Mesenteric fat pad (tissue), 1 donor: ENCODE data around the genes SMPD2 and WASF1.

GRCh38 chr6:109440275-109441214, at the start of gene SMPD2:
Gene SMPD2 (plus strand): TSS chr6:109440724.
- PRO-cap: bidirectional peak, plus-strand start at chr6:109440736, minus-strand start at chr6:109440613

- PRO-cap: no peak
These were observed 3.3 kb upstream of the MICAL1 start for GRCh38 chr6:109458775-109459279.

GRCh38 chr6:109659209-109659538, 31.8 kb downstream of the AK9 start:
- PRO-cap: no peak

- PRO-cap: no peak
These were observed 101.2 kb upstream of the GPR6 start for GRCh38 chr6:109876937-109877351.

GRCh38 chr6:110179402-110179777, at the start of gene WASF1:
Gene WASF1 (minus strand): TSS chr6:110179670.
- PRO-cap: unidirectional peak, minus-strand start at chr6:110179642

DNA sequence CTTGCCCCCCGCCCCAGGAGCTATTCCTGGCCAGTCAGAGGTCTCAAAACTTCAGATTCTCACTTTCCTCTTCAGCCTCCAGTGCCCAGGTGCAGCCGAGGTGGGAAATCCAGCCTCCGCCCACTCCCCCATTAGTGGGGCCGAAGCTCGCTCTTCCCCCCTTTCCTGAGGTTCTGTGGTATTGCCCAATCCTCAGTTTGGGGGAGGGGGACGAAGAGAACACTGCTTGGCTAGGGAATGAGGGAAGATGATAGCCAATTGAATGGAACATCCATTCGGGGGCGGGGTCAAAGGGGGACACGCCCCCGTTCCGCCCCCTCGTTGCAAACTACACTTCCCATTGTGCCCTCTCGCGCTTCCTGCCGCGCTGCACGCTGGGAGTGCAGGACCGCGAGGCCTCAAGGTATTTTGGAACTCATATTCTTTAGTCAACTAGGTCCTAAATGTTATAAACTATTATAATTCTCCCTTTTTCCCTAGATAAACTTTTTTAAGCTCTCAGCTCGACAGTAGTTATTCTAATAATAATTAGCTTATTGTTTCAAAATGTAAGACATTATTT, 368 bp upstream of the CDC40 start:
- PRO-cap: no peak

- PRO-cap: no peak
These were observed 72.8 kb downstream of the METTL24 start for GRCh38 chr6:110285249-110285923.

- PRO-cap: no peak
These were observed 28.1 kb upstream of the MFSD4B start for GRCh38 chr6:111231086-111231408.

DNA sequence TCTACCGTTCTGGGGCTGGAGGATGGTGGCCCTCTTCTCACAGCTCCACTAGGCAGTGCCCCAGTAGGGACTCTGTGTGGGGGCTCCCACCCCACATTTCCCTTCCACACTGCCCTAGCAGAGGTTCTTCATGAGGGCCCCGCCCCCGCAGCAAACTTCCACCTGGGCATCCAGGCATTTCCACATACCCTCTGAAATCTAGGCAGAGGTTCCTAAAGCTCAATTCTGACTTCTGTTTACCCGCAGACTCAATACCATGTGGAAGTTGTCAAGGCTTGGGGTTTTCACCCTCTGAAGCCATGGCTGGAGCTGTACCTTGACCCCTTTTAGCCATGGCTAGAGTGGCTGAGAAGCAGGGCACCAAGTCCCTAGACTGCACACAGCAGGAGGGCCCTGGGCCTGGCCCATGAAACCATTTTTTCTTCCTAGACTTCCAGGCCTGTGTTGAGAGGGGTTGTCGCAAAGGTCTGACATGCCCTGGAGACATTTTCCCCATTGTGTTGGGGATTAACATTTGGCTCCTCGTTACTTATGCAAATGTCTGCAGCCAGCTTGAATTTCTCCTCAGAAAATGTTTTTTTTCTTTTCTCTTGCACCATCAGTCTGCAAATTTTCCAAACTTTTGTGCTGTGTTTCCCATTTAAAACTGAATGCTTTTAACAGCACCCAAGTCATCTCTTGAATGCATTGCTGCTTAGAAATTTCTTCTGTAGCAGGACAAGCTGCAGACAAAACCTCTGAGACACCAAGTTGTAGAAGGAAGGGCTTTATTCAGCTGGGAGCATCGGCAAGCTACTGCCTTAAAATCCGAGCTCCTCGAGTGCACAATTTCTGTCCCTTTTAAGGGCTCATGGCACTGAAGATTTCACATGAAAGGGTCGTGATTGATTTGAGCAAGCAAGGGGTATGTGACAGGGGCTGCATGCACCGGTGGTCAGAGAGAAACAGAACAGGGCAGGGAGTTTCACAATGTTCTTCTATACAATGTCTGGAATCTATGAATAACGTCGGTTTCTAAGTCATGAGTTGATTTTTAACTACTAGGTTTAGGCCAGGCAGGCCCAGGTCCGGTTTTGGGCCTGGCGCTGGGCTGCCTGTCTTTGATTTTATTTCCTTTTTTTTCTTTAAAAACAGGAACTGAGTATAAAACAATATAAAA, 24.7 kb downstream of the MFSD4B start:
- PRO-cap: no peak

DNA sequence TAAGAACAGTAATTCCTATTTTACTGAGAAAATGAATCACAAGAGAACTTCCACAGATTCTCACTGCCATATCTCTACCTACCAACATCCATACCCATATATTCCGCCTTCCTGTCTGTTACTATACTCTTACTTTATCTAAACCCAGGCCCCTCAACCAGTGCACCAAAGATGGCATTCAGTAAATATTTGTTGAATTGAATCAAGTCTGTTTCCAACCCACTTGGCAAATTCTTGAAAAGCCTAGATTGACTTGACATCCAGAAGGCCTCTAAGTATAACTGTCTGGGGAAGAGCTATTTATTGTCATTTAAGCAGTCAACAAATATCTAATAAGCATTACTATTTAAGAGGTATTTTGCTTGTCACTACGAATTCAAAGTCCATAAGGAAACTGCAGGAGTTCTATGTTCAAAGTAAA, 86.9 kb downstream of the MFSD4B start:
- PRO-cap: no peak

GRCh38 chr6:111414633-111415466, 68.2 kb downstream of the REV3L start:
- PRO-cap: no peak

GRCh38 chr6:111415467-111416017, 67.5 kb downstream of the REV3L start:
- PRO-cap: no peak

DNA sequence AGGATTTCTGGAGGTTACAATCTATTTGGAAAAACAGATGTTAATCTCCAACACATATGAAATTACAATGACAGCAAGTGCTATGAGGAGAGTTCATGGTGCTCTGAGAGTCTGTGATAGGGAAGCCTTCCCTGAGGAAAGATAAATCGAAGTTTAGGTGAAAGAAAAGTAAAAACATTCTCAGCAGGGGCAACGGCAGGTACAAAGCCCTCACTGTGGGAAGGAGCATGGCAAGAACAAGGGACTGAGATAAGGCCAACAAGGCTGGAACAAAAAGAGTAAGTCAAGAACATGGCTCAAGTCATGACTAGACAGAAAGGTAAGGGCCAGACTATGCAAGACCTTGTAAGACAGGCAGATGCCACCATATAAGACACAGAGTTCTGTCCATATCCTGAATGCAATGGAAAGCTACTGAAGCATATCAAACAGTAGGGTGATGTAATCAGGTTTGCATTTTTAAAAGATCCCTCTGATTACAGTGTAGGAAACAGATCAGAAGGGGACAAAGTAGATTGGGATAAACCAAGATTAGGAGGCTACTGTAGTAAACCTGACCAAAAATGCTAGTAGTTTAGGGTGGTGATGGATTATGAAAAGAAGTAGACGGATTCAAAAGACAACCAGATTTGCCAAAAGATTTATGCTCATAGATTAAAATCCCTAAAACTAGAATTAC, 5.5 kb downstream of the REV3L start:
- PRO-cap: no peak

DNA sequence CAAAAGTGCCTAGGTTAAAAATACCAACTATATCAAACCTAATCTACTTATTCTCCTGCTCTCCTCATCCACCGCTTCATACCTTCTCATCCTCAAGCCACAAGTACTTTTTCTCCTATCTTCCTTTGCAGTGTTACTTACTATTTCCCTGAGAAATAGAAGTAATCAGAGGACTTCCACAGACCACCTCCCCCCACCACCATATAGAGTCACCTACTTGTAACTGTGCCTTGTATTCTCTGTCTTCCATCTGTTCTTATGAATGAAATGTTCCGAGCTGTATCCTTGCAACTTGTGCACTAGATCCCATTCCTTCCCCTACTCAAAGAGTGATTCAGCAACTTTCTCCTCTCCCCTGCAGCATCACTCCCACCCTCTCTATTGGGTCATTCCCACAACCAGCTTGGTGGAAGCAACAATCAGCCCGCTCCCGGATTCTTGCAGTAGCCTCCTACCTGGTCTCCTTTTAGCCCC, 34.8 kb upstream of the REV3L start:
- PRO-cap: no peak

DNA sequence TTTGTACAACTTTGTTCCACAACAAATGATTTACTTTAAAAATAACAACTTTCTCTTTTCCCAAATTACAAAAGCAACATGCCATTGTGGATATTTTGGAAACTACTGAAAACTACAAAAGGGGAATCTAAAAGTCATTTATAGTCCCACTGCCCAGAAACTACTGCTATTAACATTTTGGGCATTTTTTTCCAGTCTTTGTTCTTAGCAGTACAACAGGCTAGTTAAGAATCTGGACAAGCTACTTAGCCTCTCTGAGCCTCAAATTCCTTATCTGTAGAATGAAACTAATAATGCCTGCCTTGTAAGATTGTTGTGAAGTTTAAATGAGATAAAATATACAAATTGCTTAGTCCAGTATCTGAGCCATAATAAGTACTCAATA, 61.1 kb upstream of the REV3L start:
- PRO-cap: no peak

GRCh38 chr6:111564413-111565231, 41.1 kb downstream of the TRAF3IP2 start:
- PRO-cap: no peak

- PRO-cap: no peak
These were observed 32.4 kb downstream of the TRAF3IP2 start for GRCh38 chr6:111572946-111573963.

DNA sequence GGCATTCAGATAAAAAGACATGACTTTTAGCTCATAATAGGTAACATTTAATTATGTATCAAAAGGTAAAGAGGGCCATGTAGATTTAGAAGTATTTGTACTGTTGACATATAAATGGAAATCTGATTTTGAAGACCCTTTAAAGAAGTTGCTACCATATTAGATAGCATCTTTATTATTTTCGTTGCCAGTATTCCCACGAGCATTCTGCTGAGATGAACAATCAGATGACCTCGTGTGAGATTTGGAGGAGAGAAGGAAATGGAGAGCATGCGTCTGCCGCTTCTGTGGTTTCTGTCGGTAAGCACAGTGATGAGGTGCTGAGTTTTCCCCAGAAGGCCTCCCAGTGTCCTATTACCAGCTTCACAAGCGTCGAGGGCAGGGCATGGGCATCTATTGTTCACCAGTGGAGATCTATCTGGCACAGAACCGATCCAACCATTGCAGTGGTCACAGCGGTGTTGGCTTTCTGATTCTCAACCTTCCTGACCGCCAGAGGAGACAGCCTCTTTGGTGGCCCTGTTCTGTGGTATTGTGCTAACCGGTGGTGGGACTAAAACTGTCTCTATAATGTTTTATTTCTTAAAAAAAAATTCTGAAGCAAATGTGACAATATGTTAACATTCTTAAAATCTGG, 29.4 kb downstream of the TRAF3IP2 start:
- PRO-cap: no peak

- PRO-cap: no peak
These were observed 70.7 kb upstream of the TRAF3IP2 start for GRCh38 chr6:111676313-111676759.

DNA sequence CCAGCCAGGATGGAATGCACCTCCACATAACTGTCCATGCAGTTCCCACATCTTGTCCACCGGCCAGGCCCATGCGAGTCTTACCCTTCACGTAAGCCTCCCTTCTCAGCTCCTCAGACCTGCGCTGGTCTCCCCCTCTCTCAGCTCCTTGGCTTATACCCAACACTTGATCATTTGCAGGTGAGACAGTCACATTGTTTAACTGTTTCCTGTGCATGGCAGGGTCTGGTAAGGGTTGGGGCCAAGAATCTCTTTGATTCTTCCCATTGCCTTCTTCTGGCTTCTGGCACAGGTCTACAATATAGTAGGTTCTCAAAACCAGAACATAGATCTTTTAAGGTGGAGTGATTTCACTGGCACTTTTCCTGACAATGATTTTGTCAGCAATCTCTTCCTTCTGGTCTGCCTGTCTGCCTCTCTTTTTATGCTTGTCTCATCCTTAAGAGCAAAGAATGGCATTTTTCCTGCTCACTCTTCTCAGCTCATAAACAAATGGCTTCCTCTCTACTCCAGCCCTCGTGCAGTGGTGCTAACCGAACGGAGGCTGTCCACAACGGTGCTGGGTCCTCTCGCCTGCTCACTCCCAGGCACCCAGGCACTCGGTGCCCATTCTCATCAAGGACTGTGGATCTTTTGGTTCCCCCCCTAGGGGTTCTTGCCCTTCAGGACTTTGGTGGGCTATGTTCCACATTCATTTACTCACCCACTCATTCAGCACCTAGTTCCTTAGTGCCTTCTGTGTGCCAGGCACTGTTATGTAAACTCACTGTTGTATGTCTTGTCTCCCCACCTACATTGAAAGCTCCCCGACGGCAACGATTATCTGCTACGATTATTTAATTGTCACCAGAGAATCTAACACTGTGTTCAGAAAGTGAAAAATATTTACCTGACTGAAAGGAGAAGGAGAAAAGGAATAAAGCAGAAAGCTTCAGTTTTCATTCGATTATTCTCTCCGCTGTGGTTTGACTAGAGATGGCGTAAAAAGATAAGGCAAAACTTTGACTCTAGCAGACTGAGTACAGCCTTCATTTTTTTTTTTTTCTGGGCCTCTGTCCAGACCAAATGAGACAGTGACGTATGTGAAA, 114.0 kb downstream of the FYN start:
- PRO-cap: no peak